Foreskin keratinocyte (primary cell): ENCODE data around the gene NT5C1A.

- RAMPAGE, total RNA: no peak
These were observed 88.6 kb downstream of the NDUFS5 start for GRCh38 chr1:39114551-39115356.

DNA sequence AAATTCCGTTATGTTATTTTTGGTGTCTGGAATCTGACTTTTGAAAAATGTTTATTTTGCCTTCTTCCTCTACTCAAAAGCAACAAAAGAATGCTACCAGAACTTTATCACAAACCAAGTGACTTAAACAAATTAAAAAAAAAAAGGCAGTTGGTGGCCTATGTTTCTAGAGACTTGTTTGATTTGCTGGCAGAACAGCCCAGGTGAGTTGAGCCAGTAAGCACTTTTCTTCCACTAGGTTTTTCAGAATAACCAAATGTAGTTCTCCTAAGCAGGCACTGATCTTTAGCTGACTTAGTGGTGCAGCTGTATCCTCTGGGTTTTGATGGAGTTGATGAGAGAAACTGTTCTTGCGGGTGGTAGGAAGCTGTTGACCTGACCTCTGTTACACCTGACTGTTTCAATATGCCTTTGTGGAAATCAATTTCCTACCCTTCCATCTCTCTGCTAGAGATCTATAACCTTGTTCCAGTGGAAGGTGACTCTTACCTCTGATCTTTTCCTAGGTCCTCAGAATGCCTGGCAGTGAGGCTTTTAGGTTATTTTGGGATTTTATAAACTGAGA is 51.7 kb upstream of the MACF1 start:
- RAMPAGE, total RNA: no peak

GRCh38 chr1:39153948-39154568 is 50.4 kb upstream of the MACF1 start:
- RAMPAGE, total RNA: no peak

- RAMPAGE, total RNA: no peak
These were observed 80.5 kb downstream of the MACF1 start for GRCh38 chr1:39284873-39285612.

DNA sequence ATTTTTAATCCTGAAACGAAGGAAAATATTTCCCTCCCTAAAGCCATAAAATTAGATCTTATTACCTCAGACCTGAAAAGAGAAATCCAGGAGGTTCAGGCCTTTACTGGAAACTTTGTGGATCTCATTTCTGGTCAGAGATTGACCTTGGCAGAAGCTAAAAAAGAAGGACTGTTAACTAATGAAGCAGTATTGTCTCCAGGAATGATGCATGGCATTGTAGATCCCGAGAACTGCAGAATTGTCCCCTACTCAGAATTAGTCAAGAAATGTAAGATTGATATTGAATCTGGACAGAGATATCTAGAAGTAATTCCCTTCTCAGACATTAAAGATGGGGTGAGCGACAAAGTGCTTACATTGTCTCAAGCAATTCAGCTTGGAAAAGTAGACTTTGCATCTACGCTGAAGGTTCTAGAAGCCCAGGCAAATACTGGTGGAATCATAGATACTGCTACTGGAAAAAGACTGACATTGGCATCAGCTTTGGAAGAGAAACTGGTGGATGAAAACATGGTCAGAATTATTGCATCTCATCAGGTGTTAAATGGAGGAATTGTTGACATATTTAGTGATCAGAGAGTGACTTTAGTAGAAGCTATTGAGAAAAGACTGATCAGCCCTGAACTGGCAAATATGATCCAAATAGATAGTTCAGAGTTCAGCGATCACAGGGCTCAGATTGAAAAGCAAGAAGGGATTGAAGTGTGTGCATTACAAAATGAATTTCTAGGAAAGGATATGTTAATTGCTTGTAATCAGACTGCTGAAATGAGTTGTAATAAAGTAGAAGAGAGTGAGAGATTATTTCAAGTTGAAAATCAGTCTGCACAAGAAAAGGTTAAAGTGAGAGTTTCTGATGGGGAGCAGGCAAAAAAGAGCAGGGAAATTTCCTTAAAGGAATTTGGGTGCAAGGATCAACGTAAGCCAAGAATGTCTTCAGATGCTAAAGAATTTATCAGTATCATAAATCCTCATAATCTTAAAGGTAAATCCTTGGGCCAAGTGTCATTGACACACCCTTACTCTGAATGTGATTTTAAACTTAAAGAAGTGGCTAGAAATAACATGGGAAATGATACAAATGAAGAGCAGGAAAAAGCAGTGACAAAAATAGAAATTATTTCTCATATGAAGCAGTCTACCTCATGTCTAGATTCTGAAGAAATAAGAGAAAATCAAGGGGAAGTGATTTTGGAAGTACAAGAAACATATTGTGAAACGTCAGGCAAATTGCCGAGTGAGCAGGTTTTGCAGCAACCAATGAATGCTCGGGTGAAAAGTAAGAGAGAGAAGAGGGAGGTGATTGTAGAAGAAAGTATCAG is 130.2 kb downstream of the MACF1 start:
- RAMPAGE, total RNA: no peak

DNA sequence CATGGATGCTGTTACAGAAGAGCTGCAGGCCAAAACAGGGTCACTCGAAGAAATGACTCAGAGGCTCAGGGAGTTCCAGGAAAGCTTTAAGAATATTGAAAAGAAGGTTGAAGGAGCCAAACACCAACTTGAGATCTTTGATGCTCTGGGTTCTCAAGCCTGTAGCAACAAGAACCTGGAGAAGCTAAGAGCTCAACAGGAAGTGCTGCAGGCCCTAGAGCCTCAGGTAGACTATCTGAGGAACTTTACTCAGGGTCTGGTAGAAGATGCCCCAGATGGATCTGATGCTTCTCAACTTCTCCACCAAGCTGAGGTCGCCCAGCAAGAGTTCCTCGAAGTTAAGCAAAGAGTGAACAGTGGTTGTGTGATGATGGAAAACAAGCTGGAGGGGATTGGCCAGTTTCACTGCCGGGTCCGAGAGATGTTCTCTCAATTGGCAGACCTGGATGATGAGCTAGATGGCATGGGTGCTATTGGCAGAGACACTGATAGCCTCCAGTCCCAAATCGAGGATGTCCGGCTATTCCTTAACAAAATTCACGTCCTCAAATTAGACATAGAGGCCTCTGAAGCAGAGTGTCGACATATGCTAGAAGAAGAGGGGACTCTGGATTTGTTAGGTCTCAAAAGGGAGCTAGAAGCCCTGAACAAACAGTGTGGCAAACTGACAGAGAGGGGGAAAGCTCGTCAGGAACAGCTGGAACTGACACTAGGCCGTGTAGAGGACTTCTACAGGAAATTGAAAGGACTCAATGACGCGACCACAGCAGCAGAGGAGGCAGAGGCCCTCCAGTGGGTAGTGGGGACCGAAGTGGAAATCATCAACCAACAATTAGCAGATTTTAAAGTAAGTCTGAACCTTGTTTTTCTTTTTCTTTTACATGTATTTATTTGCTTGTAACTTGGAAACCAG is 103.4 kb upstream of the BMP8A start:
- RAMPAGE, total RNA: no peak

DNA sequence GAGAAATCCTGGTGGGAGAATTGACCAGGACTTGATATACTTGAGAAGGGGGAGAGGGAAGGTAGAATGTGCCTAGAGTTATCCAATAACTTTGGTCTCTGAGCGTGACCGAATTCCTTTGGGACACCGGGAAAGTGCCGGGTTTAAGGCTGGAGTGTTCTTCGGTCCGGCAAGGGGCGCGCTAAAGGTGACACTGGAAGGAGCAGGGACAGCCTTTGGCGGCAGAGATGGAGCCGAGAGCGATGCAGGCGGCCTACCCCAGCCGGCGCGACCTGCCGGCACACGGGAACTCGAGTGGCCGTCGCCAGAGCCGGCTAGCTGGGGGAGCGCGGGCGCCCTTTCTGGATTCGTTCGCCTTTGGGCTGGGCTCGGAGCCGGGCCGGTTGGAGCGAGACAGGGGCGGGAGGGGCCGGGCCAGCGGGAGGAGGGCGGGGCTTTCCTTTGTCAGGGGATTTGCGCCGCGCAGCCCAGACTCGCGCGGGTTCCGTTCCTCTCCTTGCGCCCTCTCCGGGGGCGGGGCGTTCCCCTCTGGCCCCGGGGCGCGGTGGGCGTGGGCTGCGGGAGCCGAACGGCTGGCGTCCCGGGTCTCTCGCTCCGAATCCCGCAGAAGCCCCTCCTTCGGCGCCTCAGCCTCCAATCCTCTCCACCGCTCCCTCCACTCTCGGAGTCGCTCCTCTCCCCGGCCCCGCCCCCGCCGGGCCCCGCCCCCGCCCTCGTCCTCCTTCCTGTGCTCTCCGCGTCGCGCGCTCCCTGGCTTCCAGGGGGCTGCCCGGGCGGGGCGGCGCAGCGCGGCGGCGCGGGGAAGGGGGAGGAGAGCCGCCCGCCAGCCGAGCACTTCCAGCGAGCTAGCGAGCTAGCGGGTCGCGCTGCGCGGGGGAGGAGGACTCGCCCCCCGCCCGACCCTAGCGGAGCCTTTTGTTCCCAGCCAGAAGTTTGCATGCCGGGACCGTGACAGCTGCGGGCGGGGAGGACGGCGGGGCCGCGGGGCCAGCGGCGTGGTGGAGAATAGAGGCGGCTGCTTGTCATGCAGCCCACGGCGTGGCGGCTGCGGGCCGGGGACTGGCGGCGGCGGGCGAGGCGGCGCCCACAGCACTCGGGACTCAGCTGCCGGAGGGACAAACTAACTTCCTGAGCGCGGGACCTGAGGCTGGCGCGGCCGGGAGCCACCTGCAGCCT is 82.8 kb upstream of the BMP8A start:
- RAMPAGE, total RNA: no peak

DNA sequence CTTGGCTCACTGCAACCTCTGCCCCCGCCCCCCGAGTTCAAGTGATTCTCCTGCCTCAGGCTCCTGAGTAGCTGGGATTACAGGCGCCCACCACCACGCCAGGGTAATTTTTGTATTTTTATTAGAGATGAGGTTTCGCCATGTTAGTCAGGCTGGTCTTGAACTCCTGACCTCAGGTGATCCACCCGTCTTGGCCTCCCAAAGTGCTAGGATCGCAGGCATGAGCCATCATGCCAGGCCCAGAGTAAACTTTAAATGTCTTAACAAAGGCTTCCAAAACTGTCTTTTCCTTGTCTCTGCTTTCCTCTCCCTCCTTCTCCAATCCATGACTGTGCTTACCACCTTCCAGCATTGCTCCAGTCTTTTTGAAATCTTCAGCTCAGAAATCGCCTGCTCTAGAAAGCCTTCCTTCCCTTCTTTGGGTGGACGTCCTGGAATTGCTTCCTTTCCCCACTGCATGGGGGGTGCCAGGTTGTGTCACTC is 17.4 kb upstream of the PABPC4 start:
- RAMPAGE, total RNA: no peak

DNA sequence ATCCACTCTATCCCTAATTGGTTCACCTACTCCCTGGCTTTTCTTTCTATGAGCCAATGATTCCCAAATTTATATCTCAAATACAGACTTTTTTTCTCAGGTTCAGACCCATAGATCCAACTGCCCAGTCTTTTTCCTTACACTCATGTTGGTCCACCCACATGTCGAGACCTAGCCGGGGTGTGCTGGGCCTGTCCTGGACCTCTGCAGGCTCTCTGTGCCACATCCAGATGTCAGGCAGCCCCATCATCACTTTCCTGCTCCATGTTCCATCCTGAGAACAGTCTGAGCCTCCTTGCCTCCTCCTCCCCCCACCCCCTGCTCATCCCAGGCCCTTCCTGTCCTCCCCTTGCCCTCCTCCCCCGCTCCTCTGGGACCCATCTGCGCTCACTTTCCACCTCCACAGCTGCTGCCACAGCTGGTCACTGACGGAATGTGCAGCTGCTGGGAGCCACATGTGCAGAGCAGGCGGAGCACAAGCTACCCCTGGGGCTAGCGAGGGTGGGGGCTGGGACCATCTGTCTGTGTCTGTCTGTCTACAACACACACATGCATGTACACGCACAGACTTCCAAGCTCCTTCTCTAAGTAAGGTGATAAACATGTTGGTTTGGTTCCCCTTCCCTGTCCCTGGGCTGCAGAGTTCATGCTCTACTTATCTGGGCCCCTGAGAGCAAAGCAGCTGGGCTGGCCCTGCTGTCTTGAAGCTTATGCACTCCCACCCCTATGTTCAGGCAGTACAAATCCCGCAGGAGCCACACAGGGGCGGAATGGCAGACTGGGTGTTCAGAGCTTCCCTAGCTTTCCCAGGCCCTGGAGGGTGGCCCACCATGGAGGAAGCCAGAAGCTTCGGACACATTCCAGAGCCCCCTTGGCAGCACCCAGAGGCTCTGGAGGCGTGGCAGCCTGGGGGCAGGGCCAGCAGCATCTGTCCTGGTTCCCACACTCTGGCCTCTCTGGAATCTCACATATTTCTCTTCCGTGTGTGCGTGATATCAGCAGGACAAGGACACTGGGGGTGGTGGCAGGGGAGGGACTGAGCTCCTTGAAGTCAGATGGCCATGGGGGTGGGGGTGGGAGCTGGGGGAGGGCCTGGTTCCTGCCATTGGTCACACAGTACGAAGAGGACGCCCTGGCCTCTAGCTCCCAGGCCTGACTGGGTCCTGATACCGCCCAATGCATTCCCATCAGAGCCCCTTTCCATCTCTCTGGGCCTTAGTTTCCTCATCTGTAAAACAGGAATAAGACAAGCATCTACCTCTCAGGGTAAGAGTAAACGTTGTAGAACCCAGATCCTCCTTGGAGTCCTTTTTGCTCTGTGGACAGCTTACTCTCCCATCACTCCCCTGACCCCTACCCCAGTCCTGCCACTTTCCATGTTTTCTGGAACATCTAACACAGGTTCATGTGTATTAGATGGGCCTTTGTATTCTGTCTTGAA is 7.0 kb upstream of the HEYL start:
- RAMPAGE, total RNA: no peak

GRCh38 chr1:39671315-39671932 is 483 bp downstream of the NT5C1A start:
- RAMPAGE, total RNA: no peak

DNA sequence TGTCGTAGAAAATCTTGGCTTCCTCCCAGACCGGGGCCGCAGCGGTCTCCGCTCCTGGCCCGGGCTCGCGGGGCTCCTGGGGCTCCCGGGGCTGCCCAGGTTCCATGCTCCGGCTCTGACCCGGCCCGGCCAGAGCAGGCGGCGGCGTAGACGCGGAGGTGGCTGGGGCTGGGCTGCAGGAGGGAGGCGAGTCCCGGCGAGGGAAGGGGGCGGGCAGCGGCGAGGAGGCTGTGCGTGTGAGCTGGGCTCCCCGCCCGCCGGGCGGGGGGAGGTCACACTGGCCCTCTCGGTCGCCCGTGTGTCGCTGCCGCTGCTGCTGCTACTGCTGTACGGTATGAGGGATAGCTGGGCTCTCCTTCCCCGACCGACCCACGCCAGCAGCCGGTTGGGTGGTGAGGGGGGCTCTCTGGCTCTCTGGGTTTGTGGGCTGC is at the start of gene NT5C1A:
Gene NT5C1A, minus strand, starts transcription at position 175 of the 431 bp plus-strand sequence.
- RAMPAGE, total RNA: no peak

DNA sequence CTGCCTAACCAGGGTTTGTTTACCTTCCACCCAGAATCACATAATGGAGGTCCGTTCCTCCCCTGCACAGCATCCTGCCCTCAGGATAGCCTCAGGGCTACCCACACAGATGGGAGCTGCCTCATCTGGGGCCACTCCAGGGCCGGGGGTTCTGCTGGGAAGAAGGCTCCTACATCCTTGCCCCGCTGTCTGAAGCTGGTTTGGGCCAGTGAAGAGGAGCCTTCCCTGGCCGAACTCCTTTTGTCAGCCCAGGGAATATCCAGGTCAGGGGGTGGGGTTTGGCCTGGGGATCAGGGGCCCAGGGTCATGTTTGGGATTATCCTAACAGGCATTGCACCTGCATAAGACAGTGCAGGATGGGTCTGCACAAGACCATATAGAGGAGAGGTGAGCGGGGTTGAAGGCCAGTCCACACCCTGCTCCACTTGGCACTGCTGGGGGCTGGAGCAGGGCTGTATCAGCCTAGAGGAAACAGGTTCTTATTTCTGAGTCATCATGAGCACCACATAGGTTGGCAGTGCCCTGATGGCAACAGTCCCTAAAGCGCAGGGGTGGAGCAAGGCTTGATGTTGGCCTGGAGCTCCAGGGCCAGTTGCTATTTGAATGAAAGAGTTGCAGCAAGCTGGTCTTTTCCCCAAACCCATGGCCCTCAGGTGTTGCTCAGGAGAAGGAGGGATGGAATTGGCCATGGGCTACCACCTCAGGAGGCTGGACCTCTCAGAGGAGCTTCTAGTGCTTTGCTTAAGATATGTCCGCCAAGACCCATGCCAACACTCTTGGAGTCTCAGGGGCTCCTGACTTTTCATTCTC is 29.7 kb upstream of the BMP8B start:
- RAMPAGE, total RNA: no peak

GRCh38 chr1:39832104-39832959 is 43.7 kb upstream of the BMP8B start:
- RAMPAGE, total RNA: no peak

GRCh38 chr1:39852538-39852893 is 30.8 kb downstream of the TRIT1 start:
- RAMPAGE, total RNA: no peak

GRCh38 chr1:40186353-40187059 is 25.3 kb downstream of the RLF start:
- RAMPAGE, total RNA: no peak

- RAMPAGE, total RNA: no peak
These were observed 9.5 kb downstream of the SMAP2 start for GRCh38 chr1:40382856-40383522.

GRCh38 chr1:40383523-40384148 is 10.1 kb downstream of the SMAP2 start:
- RAMPAGE, total RNA: no peak

DNA sequence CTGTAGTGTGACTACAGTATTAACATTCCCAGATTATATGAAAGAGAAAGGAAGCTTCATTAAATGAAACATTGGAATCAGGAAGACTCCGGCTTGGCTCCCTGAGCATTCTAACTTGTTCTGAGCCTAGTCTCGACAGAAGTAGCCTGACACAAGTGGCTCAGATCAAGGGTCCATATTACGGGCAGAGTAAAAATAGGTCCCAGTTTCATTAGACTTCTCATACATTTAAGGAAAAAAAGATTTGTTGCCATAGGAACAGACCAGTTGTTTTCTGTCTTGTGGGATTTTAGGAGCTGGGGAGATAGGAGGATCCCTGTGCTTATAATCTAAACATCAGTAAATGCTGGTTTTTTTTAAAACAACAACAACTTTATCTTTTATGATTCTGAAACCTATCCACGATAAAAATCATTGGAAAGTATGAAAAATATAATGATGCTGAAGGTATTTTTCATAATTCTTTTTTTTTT is 12.9 kb downstream of the SMAP2 start:
- RAMPAGE, total RNA: no peak

DNA sequence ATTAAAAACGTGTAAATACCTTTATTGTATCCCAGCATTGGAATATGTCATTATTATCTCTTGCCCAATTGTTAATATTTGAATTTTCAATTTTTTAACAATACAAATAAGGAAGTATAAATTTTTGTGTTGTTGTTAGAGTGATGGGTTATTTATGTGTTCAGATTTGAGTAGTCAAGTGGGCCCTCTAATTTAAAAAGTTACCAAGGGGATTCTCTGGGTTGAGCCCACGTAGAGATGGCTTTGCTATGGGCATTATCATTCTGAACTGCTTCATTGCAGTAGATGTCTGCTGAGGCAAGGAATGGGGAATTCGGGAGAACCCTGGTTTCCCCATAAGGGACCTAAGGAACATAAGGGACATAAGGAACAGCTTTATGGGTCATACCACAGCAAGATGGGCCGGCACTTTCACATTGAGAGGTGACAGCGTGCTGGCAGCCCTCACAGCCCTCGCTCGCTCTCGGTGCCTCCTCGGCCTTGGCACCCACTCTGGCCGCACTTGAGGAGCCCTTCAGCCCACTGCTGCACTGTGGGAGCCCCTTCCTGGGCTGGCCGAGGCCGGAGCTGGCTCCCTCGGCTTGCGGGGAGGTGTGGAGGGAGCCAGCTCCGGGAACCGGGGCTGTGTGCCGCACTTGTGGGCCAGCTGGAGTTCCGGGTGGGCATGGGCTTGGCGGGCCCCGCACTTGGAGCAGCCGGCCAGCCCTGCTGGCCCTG is 13.9 kb downstream of the SMAP2 start:
- RAMPAGE, total RNA: no peak

- RAMPAGE, total RNA: no peak
These were observed 26.7 kb downstream of the SMAP2 start for GRCh38 chr1:40399803-40401017.